Neural crest cell (in vitro differentiated cells): ENCODE results near the gene UGT1A7.

GRCh38 chr2:233271696-233272313 is 20.3 kb downstream of the ATG16L1 start:
- PRO-cap = no peak

DNA sequence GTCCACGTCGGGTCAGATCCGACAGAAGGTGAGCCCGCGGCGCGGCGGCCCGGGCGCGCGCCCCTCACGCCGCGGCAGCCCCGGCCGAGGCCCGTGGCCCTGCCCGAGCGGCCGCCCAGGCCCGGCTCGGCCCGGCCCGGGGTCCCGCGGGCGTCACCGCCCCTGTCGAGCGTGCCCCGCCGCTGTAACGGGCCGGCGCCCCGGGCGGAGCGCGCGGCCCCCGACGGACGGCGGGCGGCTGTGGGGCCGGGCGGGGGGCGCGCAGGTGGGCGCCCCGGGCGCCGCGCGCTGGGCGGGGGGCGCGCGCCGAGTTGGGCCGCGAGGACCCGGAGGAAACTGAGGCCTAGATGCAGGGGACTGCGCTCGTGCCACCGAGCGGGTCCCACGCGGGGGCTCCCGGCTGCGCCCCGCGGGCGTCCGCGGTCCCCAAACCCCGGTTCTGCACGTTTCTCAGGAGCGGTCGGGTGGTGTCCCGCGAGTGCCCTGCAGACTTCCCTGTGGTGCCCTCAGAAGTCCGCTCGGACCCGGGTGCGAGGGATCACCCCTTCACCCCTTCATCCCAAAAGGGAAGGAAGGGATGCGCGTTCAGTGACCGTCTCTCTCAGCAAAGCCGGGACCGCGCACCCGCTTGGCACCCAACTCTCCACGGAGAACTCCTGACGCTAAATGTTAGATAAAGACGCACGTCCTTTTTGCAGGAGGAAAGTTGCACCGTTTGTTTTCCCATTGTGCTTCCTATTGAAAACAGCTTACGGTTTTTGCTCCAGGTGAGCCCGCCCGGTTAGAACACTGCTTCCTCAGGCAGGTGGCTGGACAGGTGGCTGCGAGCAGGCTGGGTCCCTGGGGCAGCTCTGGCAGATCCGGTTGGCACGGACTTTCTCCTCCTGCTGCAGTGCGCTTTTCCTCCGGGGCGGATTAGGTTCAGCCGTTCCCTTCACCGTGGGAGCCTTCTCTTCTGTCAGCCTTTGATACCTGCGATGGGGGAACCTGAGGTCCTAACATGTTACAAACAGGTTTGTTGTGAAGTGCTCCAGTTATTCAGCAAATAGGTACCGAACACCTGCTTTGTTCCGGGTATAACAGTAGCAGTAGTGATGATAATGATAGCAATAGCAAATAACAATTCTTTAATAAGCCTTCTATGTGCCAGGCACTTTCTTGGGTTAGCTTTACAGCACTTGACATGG is 746 bp downstream of the DGKD start:
- PRO-cap = unidirectional peak, minus-strand start at position 668 of the sequence

DNA sequence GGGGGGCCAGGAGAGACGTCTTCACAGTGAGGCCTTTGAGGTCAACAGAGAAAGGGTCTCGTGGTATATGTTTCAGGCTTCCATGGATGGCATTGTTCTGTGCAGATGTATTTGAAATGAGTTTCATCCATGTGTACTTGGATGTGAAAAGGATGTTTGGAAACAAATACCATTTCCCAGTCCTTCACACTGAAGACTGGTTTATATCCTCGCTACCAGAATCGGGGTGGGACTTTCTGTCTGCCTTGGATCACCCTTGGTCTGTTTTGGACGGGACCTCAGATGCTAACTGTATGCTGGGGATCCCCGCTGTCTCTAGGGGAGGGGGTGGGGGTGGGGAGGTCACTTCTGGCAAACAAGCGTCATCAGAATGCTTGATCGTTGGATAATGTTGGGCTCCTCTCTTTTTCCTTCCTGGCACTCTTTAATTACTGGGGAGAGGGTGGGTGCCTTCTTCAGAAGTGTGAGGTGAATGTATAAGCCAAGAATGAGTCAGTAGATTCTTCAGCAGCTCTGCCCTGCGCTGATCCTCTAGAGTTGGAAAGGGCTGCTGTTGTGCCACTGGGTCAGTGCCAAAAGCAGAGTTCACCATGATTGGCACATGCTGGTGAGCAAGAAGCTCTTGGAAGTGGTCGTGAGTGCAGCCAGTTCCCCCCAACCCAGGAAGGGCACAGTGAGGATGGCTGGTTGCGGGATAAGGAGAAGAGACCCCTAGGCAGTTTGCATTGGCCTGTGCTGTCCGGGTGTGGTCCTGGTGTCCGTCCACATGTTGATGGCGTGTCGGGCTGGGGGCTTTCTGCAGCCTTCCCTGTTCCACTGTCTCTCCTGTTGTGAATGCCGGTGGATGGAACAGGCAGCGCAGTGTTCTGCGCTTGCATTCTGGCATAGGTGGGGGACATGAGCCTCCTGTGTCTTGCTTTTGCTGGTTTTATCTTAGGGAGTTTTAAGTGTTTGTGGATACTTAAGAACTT is 32.2 kb downstream of the DGKD start:
- PRO-cap = no peak

DNA sequence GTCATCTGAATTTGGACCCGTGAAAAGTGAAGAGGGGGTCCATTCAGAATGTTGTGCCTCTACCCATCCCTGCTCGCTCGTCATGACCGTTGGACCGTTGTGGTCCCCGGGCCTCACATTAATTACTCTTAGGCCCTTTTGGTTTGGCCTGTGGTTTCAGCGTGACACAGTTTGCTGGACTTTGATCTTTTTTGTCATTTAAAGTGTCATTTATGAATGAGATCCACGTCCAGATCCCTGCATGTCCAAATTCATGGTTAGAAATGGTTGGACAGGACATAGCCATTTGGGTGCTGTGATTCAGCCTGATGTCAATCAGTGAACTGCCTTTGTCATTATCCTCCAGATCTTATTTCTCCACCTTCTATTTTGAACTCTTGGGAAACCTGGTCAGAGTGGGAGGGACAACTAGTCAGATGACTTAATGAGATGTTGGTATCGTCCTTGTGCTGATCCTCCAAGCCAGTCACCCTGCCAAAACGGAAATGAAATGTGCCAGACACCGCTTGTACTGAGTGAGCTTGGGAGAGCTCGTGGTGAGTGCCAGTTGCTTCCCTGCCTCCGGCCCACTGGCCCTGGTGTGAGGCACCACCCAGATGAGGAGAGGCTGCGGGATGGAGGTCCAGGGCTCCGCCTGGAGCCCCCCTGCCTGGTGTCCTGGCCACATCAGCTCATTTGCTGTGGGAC is 69.9 kb downstream of the DGKD start:
- PRO-cap = no peak

- PRO-cap = no peak
Observed at GRCh38 chr2:233513925-233514279, 52.7 kb downstream of the USP40 start.

- PRO-cap = no peak
Observed at GRCh38 chr2:233681633-233682015, at the start of gene UGT1A7. TSS of gene UGT1A7 (plus strand) at chr2:233681901.

DNA sequence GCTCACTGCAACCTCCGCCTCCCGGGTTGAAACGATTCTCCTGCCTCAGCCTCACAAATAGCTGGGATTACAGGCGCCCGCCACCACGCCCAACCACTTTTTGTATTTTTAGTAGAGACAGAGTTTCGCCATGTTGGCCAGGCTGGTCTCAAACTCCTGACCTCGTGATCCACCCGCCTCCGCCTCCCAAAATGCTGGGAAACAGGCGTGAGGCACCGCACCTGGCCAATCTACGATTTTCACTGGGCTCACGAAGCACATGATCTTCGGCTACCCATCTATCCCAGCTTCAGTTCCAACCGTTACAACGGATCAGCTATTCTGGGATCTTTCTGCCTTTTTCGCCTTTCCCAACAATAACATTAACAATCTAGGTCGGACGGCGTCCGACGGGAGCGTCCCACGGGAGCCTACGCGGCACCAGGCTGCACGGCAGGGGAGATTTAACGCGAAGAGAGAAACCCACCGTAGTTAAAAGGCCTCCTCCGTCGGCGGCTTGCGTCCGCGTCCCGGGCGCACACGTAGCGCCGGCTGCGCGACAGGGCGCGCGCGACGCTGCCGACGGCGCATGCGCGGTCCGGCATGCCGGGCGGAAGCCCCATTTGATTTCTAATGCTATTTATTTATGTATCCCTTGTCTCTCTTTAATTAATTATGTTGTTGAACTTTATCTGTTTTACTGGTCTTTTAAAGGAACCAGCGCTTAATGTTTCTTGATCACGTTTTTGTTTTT is 13.7 kb upstream of the HJURP start:
- PRO-cap = bidirectional peak, plus-strand start at position 569 of the sequence, minus-strand start at position 445 of the sequence

GRCh38 chr2:233938824-233939424 is 21.8 kb downstream of the TRPM8 start:
- PRO-cap = no peak

DNA sequence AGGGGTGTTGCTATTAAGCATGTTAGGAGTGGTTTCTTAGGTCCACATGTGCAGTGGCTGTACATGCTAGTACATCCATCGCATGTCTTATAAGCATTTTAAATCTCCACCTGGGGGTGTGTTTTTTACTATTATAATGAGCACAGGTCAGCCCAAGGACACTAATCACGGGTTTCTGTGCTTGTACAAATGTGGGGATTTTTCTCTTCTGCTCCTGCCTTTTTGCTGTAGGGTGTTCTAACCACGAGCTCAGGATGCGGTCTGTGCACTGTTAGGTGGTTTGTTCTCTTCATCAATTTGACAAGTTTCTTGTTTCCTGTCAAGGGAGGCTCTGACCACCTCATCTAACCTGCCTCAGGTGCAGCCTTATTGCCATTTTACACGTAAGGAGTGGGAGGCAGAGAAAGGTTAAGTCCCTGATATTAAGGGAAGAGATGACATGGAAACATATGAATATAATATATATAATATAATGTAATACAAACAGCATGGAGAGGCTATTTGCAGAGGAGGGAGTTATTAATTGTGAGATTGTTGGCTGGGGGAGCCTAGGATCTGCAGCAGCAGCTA is 60.0 kb upstream of the SPP2 start:
- PRO-cap = no peak

DNA sequence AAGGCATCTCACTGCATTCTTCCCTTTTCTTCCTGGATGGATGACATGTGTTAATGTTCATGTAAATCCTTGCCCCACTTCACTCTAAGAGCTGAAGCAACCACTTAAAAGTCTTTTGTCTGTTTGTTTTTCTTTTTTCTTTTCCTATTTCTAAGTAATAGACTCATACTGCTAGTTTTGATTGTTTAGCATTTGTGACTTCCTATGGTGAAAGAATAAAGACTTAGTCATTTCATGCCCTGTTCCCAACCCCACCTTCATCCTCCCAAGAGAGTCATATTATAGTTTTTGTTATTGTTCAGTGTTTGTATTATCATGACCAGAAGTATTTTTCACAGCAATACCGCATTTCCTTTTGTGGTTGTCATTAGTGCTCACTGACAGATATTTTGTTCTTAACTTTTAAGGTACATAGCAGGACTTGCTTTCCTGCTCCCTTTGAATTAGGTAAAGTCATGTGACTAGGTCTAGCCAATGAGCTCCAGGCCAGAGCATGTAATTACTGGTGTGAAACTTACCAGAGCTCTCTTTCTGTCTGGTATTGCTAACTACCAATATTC is 18.1 kb upstream of the SPP2 start:
- PRO-cap = no peak

- PRO-cap = no peak
Observed at GRCh38 chr2:234091666-234092324, 41.3 kb downstream of the SPP2 start.

DNA sequence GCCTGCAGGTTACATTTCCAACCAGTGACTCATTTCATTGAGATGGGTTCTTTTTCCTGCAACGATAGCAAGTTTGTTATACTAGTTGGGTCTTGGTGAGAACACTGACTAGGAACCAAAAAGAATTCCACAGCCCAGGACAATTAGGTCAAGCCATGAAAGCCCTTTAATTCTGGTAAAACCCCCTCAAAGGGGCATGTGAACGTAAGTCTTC is 87.0 kb downstream of the SPP2 start:
- PRO-cap = no peak

DNA sequence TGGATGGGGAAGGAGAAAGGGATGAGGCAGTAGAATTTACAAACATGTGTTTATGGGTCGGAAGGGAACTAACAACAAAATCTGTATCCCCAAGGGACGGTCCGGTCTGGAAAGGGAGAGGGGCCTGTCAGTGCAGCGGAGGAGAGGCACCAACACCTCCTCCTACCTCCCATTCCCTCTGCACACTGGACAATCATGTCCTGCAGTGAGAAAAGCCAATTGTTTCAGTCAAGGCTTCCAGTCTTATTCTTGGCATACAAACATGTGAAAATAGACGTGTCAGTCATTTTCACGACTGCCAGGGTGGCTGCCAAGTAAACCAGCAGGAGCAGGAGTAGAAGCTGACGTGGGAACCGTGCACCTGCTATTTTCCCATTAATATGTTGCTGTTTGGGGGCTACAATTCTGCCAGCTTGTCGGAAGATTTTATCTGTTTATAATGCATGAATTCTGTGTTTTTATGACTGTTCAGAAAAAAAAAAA is 202.2 kb downstream of the SPP2 start:
- PRO-cap = no peak

- PRO-cap = no peak
Observed at GRCh38 chr2:234425831-234426578, 70.9 kb downstream of the ARL4C start.

- PRO-cap = no peak
Observed at GRCh38 chr2:234459494-234459992, 37.3 kb downstream of the ARL4C start.

GRCh38 chr2:234463908-234464630 is 32.8 kb downstream of the ARL4C start:
- PRO-cap = no peak

DNA sequence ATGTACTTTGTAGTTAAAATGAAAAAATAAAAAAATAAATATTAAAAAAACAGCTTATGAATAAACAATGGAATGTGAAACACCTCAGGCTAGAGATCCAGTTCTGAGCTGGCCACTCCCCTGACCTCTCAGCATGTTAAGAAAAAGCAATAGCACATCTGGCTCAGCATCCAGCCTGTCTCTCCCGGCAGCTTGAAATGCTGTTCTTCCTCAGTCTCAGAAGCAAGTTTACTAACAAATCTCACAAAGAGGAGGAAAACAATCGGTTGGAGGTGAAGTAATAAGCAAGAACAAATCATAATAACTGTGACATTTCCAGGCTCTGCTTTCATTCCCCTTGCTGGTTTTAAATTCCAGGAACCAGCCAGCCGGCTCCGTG is 133.9 kb upstream of the ARL4C start:
- PRO-cap = no peak

DNA sequence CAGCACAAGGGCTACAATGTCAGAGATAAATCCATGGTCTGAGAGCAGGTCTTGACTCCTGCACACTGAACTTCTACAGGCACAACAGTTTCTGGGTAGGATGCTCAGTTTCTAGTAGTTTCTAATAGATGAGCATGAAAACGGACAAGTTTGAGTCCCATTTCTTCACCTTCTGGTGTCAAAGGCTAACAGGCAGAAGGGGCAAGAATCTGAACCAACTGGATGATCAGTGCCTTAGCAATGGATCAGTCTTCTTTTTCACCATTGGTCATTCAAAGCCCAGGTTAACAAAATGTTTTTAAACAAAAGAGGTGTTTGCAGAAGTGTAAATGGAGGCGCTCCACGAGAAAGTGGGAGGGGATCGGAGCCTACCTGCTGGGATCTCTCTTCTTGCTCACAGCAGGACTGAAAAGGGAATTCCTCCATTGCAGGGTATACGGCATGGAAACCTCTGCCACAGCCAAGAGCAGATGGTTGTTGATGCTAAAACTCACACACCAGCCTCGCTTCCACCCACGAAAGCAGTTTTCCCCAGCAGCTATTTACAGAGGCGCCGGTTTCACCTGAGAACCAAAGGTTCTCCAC is 135.1 kb upstream of the ARL4C start:
- PRO-cap = no peak

- PRO-cap = no peak
Observed at GRCh38 chr2:234969549-234970128, 17.8 kb downstream of the SH3BP4 start.

- PRO-cap = no peak
Observed at GRCh38 chr2:235063371-235063899, 111.6 kb downstream of the SH3BP4 start.